ENCODE data around the genes ZMYM3 and CHIC1.

DNA sequence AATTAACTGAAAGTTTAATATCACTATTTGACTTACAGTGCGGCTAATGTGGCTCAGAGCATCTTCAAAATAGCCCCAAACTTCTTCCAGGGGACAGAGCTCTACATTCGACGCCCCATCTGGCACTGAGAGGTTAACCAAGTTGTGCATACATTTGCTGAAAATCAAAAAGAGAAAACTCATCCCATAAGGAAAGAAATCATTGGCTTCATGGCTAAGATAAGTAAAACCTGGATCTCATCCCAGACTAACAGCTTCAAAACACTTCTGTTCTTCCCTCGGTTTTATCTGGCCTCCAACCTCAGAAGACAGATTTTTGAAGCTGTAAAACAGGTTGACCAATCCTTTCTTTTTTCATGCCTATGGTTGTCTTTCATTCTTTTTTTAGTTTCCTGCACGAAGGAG is 107.5 kb downstream of the DLG3 start:
- RRBS, result no CpG with 5 or more reads among the region's 5 CpGs

DNA sequence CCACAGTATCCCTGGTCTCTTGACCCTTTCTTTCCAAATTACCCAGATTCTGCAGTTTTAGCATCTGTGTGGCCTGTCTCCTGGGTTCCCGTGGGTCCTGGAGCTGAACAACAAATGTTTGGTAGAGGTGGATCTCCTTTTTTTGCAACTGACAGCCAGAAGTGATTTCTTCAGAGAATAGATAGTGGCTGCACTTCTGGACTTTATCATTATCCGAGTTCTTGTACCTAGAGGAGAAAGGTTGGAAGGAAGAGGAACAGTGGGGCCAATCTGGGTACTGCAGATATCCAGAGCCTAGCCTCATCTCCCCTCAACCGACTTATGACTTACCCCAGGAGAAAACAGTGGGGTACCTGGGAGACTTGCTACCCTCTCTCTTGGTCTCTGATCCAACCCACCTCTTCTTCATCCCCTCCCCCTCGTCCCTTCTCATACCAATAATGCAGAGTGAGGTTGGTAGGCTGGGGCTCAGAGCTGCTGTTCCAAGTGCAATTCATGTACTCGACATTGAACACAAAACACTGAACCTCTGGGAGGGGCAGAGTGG is 842 bp downstream of the IL2RG start:
- RRBS, result no CpG with 5 or more reads among the region's 5 CpGs

- RRBS, result no CpG with 5 or more reads among the region's 8 CpGs
Measured at GRCh38 chrX:71124088-71124618, 5.8 kb downstream of the MED12 start.

DNA sequence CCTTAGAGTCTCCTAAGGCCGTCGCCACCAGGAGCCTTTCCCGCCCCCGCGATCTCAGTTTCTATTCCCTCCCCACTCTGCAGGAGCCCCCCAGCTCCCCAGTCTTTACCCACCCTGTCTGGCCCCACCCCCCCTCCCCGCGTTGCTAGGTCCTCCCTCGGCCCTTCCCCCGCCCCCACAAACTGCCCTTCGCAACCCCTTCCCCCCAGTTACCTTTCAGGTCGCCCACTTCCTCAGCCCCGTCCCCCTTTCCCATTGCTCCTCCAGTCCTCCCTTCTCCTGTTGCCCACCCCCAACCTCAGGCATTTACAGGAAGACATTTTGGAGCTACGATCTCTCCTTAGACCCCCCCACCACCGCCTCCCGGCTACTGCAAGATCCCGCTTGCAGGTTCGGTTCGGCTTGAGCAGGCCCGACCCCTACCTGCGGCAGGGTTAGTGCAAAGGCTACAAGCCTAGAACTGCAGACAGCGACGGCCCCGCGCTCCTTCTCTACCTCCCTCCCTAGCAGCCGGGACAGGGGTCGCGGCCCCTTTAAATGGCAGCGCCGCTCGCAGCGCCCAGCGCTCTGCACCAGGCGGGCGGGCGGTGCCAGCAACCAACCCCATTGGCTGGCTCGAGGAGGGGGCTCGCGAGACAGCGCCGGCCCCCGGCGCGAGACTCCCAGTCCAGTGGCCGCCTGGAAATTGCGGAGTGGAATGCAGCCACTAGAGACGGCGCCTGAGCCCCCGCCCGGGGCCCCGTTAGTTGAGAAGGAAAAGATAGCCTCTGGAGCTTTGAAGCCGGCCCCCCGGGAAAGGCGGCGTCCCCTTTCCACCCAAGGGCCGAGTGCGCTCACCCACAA is at the start of gene ZMYM3:
Gene ZMYM3, minus strand, starts transcription at position 535 of the 843 bp plus-strand sequence.
- RRBS, result 21% methylated on average over 9 of the region's 56 CpGs

DNA sequence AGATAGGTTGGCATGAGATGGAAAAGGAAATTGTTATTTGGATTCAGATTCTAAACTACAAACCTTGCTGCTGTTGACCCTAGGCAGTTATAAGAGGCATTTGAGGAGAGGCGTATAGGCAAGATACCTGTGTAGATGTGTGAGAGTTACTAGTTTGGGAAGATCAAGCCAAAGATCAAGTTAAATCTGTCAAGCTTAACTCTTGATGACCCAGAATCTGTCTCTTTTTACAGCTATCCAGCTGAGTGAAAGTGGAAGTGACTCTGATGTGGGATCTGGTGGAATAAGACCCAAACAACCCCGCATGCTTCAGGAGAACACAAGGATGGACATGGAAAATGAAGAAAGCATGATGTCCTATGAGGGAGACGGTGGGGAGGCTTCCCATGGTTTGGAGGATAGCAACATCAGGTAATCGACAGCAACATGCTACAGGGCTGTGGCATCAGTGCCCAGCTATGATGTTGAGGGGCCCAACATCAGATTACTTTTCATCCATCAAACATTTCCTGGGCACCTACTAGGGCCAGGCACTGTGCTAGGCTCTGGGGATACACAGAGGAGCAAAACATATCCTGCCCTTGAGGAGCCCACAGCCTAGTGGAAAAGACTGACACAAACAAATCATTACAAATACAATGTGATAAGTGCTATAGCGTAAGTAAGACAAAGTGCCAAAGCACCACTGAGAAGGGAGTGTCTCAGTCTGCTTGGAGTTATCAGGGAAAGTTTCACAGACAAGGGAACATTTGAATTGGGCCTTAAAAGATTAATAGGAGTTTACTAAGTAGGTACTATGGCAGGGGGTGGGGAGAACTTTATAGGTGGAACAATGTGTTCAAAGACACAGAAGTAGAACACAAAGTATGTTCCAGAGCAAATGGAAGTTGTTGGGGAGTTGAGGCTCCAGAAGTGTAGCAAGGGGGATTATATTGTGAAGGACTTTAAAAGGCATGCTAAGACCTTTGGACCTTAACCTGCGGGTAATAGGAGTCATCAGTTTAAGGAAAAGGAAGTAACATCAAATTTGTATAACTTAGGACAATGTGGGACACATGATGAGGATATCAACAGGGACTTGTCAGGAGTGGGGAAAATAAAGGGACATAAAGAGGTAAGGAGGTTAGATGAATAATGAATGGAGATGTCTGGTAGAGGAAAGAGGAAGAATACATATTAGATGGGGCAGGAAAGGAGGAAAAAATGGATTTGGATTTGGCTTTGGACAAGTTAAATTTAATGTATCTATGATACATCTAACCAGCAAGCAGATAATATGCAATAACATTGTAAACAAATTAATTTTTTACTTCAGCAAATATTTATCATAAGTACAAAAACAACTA is 72.0 kb upstream of the OGT start:
- RRBS, result no CpG with 5 or more reads among the region's 6 CpGs

- RRBS, result no CpG with 5 or more reads among the region's 3 CpGs
Measured at GRCh38 chrX:71546227-71546453, 13.2 kb downstream of the OGT start.

GRCh38 chrX:71996739-71997188 is 86.1 kb downstream of the NHSL2 start:
- RRBS, result no CpG with 5 or more reads among the region's 6 CpGs

DNA sequence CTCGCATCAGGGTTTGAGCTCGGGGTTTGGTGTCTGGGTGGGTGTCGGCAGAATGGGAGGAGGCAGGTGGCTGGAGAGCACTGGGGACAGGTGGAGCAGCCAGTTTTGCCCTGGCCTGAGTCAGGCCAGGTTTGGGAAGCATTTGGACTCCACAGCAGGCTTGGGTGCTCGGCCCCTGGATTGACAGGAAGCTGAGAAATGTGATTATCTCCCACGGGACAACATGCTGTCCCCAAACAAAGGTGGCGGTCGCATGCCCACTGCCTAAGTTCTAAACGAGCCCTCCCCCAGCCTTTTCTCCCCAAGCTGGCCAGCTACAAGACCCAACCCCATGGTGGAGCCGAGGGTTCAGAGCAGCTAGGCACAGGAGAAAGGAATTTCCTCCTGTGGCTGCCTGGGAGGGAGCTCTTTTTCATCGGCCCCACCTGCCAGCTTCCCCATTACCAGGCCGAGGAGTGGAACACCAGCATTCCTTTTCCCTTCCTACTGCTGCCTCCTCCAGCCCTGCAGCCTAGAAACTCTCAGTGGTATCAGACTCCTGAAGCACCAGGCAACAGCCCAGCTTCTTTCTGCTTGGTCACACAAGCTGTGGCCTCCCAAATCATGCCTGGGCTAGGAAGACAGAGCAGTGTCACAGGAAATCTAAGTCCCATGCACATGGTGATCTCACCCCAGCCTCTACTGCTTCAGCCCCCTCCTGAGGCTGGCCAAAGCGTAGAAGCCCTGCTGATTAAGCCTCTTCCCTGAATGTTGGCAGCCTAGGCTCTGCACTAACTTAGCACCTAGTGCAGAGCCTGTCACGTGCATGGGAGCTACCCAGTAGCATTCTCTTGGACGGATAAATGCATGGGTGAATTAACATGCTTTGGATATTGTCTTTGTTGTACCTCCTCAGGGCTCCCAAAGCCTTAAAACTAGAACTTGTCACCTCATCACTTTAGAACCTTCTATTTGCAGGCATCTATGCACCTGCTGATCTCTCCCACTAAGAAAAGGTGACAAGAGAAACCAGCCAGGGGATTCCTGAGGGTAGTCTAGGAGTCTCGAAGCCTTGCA is 80.0 kb upstream of the PIN4 start:
- RRBS, result no CpG with 5 or more reads among the region's 15 CpGs

GRCh38 chrX:72121209-72122106 is 60.1 kb upstream of the PIN4 start:
- RRBS, result no CpG with 5 or more reads among the region's 6 CpGs

DNA sequence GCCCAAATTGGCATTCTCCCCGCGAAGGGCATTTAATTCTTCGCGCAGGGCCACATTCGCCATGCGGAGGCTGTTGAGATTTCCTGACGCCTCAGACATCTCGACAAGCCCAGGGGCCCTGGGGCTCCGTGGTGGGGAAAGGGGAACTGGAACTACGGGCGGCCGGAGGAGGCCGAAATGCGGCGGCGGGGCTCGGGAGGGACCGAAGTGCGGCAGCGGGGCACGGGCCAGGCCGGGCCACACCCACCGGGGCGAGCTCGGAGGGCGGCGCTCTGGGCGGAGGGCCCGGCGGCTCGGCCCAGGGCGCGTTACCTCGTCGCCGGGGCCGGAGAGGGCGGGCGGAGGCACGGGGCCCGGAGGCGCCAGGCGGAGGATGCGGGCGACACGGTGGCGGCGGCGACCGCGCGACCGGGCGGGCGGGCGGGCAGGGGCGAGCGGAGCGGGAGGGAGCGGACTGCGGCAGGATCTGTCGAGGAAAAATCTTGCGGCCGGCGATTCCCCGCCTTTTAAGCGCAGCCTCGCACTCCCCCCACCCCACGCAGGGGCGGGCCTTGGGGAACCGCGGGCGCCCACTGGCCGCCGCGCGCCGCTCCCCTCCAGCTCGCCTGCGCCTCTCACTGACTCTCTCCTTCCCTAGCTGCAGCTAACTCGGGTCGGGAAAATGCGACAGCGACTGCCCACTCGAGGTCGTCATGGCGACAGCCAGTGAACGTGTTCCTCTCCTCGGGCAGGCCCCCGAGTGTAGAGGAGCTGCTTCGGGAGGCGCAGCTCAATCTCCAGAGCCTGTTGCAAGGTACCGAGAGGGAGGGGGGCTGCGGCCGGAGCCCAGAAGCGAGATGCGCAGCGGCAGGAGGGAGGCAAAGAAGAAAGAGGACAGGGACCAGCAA is 49.9 kb upstream of the PIN4 start:
- RRBS, result 13% methylated on average over 35 of the region's 98 CpGs

GRCh38 chrX:72344613-72345153 is 39.0 kb upstream of the CITED1 start:
- RRBS, result no CpG with 5 or more reads among the region's 3 CpGs

DNA sequence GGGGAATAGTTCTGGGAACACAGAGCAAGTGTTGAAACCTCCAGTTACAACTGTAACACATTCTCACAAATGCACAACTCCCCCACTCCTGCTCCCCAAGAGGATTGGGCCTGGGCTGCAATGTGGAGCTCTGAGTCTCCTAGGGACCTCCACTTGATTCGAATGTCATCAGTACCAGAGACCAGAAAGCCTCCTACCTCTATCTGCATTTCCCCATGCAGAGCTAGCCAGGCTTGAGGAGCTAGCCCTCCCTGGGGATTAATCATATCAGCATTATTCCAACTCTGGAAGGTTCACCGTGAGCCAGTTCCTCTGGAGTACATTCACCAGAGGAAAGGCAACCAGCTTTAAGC is 41.7 kb upstream of the CITED1 start:
- RRBS, result no CpG with 5 or more reads among the region's 2 CpGs

- RRBS, result no CpG with 5 or more reads among the region's 6 CpGs
Measured at GRCh38 chrX:72547939-72548728, 24.5 kb downstream of the HDAC8 start.

- RRBS, result no CpG with 5 or more reads among the region's 54 CpGs
Measured at GRCh38 chrX:73562964-73563981, at the start of gene CHIC1. Gene CHIC1, plus strand, starts transcription at chrX:73563197.

DNA sequence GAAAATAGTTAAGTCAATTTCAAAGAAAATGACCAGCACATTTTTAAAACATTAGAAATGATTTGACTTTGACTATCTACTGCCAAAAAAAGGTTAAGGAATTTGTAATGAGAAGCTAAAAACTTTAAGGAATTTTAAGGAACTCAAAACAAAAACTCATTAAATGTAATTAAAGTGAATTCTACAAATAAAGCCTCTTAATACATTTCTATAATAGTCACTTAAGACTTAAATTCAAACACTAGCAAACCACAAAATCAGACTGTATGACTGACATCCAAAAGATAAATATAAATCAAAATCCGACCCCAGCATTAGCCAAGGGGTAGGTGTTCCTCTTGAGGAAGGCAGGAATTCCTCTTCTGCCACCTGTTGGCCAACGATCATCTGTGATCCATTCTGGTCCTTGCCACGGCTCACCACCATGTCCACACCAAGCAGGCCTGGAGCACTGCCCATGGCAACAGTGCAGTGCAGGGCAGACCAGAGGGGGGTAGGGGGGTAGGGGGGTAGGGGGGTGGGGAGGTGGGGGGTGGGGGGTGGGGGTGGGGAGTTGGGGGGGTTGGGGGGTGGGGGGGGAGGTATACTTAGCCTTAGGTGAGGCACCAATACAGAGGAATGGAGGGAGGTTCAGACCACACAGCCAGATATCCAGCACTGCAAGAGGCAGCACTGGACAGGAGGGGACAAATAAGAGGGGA is 287.3 kb downstream of the CHIC1 start:
- RRBS, result no CpG with 5 or more reads among the region's 3 CpGs

- RRBS, result 0% methylated on average over 2 of the region's 46 CpGs
Measured at GRCh38 chrX:73943513-73944641, 360.1 kb upstream of the ZCCHC13 start.

DNA sequence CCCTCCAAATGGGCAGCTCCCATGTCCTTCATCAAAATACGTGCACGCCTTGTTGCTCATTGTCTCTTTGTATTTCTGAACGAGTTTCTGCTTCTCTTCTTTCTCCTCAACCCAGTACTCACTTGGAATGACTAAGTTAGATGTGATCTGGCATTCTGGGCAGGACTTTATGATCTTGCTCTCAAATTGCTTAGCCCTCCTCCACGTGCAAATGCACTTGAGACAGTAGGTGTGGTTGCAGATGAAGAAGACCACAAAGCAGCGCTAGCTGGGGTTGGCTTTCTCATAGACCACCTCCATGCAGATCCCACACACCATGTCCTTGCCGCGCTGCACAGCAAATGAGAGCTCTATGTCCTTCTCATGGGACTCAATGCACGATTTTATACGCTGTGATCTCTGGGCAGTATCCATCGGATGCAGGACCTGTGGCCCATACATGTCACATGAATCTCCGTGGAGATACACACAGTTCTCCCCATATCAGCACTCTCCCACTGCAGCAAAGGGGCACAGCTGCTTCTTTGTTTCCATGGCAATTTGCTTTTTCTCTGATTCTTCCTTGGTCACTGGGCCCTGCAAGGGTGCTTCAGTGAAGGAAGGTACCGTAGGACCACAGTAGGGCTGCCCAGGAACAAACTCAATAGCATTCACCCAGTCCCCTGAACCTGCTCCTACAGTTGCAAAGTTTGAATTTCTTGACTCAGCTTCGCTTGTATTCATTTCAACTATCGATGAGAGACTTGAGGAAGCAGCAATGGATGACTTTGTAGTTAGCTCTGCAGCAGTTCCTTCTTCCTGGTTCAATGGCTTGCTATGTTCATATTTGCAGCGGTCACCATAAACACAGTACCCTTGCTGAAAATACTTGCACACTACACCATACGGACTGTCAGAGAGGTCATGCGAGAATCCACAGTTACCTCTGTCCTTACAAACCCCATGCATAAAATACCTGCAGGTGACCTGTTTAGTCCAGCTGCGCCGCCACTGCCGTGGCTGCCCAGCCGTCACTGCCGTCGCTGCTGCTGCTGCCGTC is 142.3 kb upstream of the ZCCHC13 start:
- RRBS, result no CpG with 5 or more reads among the region's 24 CpGs

DNA sequence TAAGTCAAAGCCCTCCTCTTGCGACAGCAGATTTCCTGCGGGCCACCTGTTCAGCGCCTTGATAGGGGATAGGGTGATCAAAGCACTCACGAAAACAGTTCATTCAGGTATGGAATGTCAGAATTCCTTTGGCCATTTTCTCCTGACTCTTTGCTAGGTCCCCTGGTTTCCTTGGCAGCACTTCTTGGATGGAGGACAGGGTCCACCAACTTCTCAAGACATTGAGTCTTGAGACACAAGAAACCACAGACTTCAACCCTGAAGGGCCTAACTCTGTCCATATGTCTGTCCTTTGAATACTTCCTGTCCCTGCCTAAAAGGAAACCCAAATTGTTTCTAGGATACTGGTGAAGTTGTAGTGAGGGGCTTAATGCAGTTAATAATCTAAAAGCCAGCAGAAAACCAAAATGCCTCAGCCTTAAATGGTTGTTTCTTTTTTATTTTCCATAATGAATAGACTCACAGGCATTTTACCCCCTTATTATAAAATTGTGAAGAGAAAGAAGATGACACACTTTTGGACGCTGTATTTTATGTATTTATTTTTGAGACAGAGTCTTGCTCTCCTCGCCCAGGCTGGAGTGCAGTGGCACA is 98.4 kb upstream of the ZCCHC13 start:
- RRBS, result no CpG with 5 or more reads among the region's 6 CpGs

DNA sequence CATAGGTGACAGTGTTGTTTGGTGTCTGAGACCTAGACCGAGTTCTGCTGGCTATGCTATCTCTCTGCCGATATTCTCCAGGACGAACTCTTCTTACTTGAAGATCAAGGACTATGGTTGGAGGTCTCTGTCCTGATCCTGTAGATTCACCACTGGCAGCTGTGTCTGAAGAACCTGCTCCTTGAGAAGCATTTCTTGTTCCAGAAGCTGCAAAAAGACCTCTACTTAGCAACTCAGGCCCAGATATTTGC is 22.3 kb downstream of the RLIM start:
- RRBS, result no CpG with 5 or more reads among the region's 3 CpGs

- RRBS, result 67% methylated on average over 3 of the region's 9 CpGs
Measured at GRCh38 chrX:74658809-74659308, 44.4 kb upstream of the RLIM start.

Measured in islet of Langerhans (tissue), 1 donor.